M059J (cell line): ENCODE measurements around the gene RNF181.

DNA sequence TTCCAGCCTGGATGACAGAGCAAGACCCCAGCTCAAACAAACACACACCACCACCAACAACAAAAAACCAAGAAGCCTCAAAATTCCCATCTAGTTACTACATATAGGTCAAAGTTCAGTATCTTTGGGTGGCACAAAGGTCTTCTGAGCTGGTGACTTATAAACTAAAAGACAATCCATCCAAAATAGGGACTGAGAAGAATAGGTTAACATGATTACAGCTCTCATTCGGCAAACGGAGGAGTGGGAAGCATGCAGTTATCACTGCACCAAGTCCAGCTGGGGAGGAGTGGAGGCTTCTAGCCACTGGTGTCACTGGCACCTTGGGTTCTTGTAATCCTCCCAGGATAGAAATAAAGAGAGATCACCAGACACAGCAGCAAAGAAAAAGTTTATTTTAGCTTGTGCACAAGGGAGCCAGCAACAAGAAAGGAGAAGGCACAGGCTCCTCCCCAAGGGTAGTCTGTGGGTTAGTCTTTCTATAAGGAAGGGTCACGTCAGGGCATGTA, 57.5 kb downstream of the SH2D6 start:
- RAMPAGE, long total RNA: no peak

DNA sequence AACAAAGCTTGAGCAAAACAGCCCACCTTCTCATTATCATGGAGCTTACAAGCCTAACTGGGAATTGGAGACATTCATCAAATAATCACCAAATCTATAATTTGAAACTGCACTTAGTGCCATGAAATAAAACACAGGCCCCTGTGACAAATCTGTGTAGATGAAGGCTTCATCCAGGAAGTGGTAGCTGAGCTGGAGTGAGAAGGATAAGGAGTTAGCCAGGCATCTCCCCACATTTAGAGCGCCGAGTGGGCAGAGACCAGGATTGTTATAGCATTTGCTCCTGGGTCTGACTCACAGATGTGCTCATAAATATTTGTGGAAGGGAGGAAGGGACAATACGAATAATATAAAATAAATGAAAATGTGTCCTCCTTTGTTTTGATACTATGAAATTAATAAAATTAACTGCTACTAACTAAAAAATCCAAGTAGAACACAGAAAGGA, 2.5 kb upstream of the MAT2A start:
- RAMPAGE, long total RNA: no peak

DNA sequence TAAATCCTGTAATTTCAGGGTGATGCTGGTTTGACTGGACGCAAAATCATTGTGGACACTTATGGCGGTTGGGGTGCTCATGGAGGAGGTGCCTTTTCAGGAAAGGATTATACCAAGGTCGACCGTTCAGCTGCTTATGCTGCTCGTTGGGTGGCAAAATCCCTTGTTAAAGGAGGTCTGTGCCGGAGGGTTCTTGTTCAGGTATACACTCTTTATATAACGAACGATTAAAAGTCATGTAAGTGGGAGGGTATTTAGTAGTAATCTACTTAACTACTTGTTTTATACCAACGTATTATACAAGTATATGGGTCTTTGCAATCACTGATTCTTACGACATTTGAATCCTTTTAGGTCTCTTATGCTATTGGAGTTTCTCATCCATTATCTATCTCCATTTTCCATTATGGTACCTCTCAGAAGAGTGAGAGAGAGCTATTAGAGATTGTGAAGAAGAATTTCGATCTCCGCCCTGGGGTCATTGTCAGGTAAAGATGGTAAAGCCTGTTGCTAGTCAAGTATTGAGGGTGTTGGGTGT, 3.6 kb downstream of the MAT2A start:
- RAMPAGE, long total RNA: no peak

GRCh38 chr2:85552145-85552923, 9.0 kb downstream of the GGCX start:
- RAMPAGE, long total RNA: no peak

DNA sequence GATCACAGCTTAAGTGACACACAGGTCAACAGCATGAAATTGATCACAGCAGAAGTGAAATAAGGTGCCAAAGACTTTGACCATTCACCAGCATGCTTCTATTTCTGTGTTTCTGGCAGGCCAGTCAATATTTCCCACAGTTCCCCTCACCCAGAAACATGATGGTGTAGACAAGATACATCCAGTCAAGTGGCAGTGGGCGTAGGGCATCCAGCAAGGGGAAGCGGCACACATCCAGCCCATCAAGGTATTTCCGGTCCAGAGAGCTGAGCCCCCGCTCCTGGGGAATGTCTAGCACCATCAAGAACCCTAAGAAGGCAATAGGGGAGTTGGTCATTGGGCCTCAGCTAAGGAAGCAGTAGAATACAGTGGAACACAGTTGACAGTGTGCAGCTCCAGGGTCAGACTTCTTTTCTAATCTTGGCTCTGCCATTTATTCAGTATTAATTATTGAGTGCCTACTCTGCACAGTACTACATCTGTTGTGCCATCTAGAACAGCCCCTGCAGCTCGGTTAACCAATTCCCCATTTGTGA, 2.5 kb downstream of the GGCX start:
- RAMPAGE, long total RNA: no peak

GRCh38 chr2:85594785-85595862, at the start of gene RNF181:
TSS of gene RNF181 (plus strand) at chr2:85595745.
- RAMPAGE, long total RNA: start-site peak on the plus strand at chr2:85595721-85595760, 800 and 266 reads in 2 replicates

GRCh38 chr2:85595863-85596353, 363 bp downstream of the RNF181 start:
- RAMPAGE, long total RNA: no peak

DNA sequence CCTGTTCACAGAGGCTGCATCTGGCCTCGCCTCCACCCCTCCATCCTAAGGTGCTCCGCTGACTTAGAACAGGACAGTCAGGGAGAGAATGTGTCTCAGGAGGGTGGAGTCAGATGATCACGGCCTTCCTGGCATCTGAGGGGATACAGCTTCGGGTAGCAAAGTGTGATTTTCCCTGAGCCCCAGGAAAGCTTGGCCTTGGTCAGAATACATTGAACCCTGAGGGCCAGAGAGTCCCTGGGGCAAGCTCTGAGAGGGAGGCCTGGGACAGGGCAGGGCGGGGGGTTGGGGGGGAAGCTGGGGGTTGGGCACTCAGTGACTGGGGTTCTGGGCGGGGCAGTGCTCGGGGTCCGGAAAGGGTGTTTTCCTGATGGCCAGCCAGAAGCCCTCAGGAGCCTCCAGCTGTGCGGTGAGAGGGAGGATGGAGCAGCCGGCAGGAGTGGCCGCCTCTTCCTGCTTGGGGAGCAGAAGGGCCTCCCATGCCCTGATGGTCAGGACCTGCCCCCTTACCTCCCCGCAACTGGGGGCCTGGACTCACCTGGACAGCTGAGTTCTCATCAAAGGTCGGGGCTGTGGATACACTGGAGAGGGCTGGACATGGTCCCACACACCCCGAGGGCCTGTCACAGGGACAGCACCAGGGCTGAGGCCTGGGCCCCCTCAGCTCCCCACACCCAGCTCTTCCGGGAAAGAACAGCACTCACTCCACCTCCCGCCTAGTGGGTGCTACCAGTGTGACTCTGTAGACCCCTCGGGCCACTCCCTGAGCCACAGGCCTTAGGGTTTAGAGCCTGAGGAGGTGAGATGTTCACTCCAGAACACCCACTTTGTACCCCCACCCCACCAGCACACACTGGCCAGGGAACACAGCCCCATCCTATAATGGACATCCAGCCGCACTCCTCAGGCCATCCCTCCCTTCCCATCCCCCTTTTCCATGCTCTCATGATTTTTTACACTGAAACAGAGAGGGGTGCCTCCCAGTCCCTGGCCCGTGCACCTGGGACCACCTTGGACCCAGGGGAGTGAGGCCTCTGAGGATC, 6.8 kb downstream of the SFTPB start:
- RAMPAGE, long total RNA: no peak

DNA sequence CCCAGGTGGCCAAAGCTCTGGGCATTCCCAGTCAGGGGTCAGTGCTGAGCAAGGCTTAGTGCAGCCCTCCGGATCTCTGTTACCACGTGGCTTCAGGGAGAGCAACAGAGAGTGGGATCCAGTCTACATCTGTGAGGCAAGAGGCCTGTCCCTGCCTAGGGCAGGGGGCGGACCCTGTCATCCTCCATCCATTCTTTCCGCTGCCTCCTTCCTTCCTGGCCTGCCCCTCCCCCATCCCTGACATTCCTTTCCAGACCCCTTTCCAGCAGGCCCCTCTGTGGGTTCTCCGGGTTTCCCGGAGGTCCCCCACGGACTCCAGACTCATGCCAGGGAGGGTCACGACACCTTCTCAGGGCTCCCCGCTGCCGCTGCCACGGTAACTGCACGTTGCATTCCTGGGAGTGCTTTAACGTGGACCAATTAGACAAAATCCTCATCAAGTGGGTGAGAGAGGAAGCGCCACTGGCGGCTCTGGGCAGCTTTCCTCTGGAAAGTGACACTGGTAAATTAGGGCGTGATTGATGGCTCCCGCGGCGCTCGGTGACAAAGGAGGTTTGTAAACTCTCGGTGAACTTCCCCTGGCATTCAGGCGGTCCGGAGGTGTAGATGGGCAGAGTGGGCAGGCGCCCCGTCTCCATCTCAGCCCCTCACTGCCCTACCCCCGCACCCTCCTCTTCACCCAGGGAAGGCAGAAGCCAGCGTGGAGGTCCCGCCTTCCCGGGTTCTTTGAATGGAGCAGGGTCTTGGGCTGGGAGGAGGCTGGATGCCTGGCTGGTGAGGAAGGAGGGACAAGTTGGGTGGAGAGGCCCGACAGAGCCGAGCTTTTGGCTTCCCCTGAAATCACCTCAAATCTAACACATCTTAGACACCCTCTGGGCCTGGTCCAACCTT, 11.5 kb downstream of the ATOH8 start:
- RAMPAGE, long total RNA: no peak

DNA sequence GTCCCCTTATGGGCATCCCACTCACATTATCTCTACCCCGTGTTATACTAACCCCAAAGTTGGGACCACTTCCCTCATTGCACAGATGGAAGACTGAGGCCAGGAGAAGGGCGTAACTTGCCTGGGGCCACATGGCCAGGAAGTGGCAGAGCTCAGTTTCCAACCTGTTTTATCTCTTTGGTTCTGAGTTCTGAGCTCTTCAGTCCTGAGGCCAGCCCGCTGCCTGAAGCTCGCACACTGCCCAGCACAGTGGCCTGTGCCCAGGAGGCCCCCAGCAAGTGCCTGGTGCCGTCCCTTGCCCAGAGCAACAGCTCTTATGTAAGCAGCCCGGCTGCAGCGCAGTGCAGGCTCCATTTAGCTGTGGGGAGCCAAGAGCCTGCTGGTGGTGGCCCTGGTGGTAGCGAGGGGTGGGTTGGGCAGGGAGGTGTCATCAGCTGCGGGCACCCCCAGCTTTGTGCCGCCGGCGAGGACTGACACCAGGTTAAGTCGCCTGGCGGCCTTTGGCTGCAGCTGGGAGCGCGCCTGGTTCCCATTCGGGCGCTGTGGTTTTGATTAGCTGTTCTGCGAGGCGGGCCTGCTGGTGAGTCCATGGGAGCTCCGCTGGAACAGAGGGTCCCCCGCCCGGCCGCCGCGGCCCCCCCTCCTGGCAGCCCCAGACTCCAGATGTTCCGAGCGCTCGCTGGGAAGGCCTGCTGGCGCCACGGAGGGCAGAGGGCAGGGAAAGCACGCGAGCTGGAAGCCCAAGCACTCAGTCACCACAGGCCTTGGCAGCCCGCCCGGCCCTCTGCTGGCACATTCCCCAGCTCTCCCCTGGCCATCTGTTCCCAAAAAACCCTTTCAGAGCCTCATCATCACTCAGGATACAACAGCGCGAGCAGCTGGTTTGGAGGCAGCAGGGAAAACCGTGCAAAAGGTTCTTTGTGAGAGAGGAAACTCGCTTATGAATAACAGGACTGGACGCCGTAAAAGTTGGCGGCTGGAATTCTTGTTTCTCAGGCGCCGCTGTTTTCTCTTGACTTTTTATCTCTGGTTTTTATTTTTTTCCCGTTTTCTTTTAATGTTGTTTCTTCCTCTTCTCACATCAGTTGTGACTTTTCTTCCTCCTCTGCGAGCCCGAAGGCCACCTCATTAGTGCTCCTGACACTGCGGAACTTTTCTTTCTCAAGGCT, 18.4 kb downstream of the ATOH8 start:
- RAMPAGE, long total RNA: no peak

GRCh38 chr2:85811031-85811862, 57.5 kb downstream of the ATOH8 start:
- RAMPAGE, long total RNA: no peak

- RAMPAGE, long total RNA: no peak
These were observed 1.8 kb downstream of the ST3GAL5 start for GRCh38 chr2:85887106-85887333.

GRCh38 chr2:85904809-85905884, 16.4 kb upstream of the ST3GAL5 start:
- RAMPAGE, long total RNA: no peak

DNA sequence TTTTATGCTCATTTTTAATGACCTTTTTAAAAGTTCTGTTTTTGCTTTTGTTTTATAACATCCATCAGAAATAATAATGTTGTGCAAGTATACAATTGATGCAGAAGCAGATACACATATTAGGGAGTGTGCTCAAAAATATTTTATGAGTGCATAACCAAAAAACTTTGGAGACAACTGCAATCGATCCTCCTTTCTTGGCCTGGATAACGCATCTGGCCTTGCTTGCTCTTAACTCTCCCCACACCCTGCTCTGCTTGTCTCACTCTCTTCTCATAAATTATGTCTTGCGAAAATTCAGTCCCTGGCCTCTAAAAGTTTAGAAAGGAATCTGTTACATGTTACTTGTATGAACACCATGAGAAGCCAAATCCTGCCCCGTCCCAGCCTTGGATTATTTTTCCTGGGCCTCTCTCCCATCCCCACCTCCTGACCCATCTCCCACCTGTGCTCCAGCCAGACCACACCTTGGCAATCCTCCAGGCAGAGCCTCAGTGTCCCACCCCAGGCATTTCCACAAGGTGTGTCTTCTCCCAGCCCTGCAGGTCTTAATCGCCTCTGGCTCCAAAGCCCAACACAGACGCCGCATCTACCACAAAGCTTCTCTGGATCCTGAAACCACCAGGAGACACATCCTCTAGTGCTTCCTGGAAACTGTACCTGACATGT, 99.4 kb upstream of the ST3GAL5 start:
- RAMPAGE, long total RNA: no peak

- RAMPAGE, long total RNA: no peak
These were observed 107.7 kb upstream of the ST3GAL5 start for GRCh38 chr2:85996333-85996968.

- RAMPAGE, long total RNA: no peak
These were observed 793 bp downstream of the KDM3A start for GRCh38 chr2:86441726-86442602.

DNA sequence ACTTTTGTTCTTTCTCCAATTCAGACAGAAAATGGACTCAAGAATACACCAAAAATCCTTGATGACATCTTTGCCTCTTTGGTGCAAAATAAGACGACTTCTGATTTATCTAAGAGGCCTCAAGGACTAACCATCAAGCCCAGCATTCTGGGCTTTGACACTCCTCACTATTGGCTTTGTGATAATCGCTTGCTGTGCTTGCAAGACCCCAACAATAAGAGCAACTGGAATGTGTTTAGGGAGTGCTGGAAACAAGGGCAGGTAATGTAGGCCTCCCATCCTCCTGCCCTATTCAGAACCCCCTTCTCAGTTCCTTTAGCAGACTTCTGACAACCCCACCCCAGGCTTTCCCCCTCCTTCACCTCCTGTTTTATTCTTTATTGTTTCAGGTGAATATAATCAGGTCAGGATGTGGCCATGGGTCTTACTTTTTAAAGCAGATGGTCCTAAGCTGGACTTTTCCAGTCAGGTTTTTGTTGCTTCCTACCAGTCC, 41.3 kb downstream of the KDM3A start:
- RAMPAGE, long total RNA: no peak

GRCh38 chr2:86622197-86622837, 1.3 kb downstream of the RNF103 start:
- RAMPAGE, long total RNA: no peak

DNA sequence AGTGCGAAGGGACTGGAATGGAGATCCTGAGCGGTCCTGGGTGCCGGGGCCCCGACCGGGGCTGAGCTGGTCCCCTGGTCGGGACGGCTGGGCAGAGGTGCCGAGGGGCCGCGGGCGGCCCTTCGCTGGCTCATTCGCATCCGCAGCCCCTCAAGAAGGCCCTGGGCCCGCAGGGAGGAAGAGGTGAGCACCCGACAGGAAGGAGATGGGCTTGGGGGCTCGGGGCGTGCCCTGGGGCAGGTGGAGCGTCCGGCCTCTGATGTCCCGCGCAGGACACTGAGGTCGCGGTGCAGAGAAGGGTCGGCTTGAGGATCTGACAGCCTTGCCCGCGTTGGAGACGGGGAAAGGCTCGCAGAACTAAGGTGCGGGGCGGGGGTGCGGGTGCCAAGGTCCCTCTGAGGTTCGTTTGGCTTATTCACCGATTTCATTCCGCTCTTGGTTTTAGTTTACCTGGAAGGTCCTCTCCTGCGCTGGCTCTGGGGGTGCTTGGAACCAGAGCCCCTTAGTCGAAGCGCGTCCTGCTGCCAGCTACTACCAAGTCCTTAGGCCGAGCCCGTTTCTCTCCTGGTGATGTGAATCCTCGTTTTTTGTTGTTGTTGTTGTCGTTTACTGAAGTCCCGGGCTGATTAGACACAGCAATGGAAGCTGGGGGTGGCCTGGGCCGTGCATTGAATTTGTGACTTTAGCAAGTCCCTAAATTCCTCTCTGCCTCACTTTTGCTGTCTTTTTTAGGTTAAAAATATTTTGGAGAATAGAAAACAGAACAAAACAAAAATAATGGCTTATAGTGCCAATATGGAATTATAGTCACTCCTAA, 18.9 kb upstream of the CD8A start:
- RAMPAGE, long total RNA: no peak

DNA sequence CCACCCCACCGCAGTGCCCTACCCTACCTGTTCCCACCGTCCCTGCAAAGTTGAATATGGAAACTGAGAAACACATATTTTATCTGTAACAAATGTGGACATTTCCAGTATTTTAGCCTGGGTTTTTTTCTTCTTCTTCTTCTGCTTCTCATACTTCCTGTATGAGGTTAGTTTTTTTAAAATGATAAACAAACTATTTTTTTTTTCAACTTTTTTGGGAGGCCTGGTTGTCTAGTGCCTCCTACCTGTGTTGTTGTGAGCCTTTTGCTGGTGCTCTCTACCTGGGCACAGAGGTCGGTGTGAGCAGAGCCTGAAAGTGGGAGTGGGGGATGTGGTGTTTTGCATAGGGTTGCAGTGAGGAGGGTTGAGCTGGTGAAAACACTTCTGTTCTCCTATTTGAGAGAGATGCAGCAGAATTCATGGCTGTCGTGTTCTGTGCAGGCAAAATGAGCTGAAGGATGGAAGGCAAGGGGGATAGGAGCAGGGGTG, 232.7 kb upstream of the PLGLB2 start:
- RAMPAGE, long total RNA: no peak